Brain (tissue), 1 donor: ENCODE measurements around a stretch of chr1.

GRCh38 chr1:3880124-3880570, 19.9 kb downstream of the C1orf174 start:
- RRBS = no CpG with 5 or more reads among the region's 7 CpGs

- RRBS = 44% methylated on average over 10 of the region's 23 CpGs
Observed at GRCh38 chr1:4710935-4711415, 56.6 kb downstream of the AJAP1 start.

DNA sequence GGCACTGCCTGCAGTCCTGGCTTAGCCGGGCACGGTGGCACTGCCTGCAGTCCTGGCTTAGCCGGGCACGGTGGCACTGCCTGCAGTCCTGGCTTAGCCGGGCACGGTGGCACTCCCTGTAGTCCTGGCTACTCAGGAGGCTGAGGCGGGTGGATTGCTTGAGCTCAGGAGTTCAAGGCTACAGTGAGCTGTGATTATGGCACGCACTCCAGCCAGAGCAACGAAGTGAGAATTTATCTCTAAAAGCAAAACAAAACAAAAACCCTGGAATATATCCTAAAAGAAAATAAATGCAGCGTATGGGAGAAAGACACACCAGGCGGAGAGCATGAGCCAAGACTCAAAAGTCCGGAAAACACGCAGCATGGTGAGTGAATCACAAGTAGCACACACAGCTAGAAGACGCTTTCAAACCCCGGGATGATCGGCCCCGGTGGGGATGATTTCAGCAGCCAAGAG, 69.4 kb downstream of the NPHP4 start:
- RRBS = 63% methylated on average over 4 of the region's 17 CpGs

DNA sequence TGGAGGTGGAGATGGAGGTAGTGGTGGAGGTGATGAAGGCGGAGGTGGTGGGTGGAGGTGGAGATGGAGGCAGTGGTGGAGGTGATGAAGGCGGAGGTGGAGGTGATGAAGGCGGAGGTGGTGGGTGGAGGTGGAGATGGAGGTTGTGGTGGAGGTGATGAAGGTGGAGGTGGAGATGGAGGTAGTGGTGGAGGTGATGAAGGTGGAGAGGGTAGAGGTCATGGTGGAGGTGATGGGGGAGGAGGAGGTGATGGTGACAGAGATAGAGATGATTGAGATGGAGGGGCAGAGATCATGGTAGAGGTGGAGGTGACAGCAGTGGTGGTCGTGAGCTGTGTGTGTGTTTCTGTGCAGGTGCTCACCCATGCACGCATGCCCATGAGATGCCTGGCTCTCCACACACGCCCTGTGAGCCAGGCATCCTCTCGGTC, 20.3 kb upstream of the NPHP4 start:
- RRBS = no CpG with 5 or more reads among the region's 7 CpGs

GRCh38 chr1:6206972-6207632, 1.2 kb downstream of the RNF207 start:
- RRBS = no CpG with 5 or more reads among the region's 20 CpGs

DNA sequence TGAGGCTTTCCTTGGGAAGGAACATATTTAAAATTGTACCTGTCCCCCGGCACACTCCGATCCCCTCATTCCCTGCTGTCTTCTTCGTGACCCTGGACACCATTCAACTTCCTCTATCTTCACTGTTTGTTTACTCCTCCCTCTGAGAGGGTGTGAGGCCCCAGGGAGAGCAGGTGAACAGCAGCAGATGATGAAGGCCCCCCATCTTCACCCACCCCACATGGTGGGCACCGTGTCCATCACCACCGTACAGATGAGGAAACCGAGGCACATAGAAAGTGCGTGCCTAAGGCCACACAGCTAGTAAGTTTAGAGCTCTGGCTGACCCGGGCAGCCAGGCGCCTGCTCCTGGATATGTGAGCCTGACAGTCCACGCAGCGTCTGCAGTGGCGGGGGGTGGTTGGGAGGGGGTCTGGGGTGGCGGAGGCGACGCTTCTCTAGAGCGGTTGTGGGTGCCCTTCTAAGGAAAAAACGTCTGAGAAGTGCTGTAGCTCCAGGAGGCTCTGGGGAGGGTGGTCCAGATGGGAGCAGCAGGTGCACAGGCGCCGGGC, 16.9 kb upstream of the GPR153 start:
- RRBS = no CpG with 5 or more reads among the region's 19 CpGs

DNA sequence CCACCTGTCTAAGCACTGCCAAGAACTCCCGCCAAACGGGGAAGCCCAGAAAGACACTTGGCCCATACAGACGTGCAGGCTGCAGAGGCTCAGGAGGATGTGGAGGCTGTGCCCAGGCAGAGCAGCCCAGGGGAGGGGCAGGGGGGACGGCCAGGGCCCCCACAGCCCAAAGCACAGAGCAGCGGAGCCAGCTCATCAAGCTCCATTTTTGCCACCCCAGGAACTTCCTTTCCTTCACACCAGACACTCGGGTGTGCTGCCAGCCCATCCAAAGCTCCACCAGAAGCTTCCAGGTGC, 59.3 kb downstream of the ACOT7 start:
- RRBS = no CpG with 5 or more reads among the region's 6 CpGs

DNA sequence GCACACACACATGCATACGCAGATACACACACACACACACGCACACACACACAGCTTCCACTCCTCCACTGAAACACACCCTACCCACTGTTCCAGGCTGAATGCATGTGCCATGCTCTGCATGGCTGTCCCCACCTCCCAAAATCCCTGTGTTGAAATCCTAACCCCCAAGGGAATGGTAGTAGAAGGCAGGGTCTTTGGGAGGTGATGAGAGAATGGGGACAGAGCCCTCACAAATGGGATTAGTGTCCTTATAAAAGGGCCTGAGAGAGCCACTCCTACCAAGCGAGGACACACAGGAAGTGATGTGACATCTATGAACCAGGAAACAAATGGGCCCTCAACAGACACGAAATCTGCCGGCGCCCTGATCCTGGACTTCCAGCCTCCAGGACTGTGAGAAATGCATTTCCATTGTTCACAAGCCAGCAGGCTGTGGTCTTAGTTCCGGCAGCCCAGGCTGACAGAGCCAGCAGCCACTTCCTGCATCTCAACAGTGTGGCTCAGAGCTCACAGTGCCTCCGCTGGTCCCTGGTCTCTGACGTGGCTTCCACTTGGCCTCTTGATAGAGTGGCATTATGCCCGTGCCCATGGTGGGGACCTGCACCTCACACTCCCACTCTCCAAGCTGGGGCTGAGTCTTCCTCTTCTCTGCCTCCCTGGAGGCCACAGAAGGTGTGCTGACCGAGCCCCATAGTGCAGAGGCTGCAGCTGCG, 45.1 kb downstream of the ACOT7 start:
- RRBS = 6% methylated on average over 1 of the region's 12 CpGs

- RRBS = no CpG with 5 or more reads among the region's 31 CpGs
Observed at GRCh38 chr1:6423289-6424114, 1.1 kb upstream of the ESPN start.

GRCh38 chr1:6427582-6428532, 3.3 kb downstream of the ESPN start:
- RRBS = 100% methylated on average over 2 of the region's 26 CpGs

GRCh38 chr1:6500876-6501223, 9.4 kb upstream of the PLEKHG5 start:
- RRBS = no CpG with 5 or more reads among the region's 16 CpGs

DNA sequence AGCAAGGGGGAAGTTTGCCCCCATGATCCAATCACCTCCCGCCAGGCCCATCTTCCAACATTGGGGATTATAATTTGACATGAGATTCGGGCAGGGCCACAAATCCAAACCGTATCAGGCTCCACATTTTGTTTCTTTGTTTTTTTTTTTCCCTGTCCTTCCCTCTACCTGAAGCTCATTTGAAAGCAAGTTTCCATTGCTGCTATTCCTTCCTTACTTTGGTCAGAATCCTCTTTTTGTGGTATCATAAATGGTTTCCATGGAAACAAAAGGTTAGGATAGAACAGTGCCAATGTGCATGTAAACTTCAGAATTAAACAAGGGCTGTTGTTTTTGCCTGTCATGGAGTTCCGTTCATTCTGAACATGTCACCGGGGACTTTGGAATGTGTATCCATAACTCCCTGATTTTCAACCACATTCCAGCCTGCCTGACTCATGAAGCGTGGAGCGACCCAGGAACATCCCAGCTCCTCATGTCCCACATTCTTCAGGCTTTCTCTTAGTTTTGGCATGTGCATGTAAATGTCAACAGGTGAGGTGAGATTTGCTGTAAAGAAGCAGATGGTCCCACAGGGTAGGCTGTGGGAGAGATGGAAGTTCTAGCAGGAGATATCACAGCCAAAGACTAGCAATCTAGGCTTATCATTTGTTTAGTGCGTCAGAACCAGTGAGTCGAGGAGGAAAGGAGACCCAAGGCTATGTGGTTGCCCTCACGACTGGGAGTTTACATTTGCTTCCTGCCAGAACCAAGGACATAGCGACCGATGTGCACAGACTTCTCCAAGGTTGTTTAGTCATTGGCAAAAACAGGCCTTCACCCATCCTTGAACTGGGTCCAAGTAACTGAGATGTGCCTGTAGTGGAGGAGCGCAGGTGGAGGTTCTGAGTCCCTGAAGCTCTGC, 23.0 kb upstream of the DNAJC11 start:
- RRBS = no CpG with 5 or more reads among the region's 13 CpGs

DNA sequence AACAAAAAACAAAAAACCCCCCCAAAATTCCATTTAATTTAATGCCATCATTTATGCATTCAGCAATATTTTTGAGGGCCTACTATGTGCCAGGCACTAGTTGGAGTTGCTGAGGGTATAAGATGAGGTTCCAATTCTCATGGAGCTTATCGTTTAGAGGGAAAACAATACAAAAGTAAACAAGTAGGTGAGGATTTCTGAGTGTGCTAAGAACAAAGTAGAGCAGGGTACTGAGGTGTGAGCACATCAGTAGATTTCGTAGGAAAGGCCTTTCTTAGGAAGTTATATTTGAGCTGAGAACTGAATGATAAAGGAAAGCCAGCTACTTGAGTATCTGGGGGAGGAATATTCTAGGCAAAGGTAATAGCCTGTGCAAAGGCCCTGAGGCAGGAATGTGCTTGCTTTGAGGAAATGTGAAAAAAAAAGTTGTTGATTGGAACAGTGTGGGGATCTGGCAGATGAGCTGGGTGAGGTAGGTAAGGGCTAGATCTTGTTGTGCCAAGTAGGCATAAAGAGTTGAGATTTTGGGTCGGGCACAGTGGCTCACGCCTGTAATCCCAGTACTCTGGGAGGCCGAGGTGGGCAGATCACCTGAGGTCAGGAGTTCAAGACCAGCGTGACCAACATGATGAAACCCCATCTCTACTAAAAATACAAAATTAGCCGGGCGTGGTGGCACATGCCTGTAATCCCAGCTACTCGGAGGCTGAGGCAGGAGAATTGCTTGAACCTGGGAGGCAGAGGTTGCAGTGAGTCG, 54.3 kb downstream of the CAMTA1 start:
- RRBS = no CpG with 5 or more reads among the region's 10 CpGs

- RRBS = no CpG with 5 or more reads among the region's 20 CpGs
Observed at GRCh38 chr1:7379245-7380179, 391.6 kb upstream of the VAMP3 start.

DNA sequence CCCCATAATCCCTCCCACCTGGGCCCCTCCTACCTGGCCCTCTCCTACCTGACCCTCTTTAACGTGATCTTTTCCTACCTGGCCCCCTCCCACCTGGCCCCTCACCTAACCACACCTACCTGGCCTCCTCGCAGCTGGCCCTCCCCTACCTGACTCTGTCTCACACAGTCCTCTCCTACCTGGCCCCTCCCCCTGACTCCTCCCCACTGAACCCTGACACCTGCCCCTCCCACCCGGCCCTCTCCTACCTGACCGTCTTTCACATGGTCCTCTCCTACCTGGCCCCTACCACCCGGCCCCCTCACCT, 220.6 kb upstream of the VAMP3 start:
- RRBS = 65% methylated on average over 3 of the region's 5 CpGs

GRCh38 chr1:7679100-7679348, 92.1 kb upstream of the VAMP3 start:
- RRBS = 26% methylated on average over 2 of the region's 3 CpGs

GRCh38 chr1:7704434-7705193, 66.5 kb upstream of the VAMP3 start:
- RRBS = 1% methylated on average over 92 of the region's 131 CpGs

GRCh38 chr1:7819852-7820861, 32.7 kb downstream of the UTS2 start:
- RRBS = no CpG with 5 or more reads among the region's 9 CpGs

DNA sequence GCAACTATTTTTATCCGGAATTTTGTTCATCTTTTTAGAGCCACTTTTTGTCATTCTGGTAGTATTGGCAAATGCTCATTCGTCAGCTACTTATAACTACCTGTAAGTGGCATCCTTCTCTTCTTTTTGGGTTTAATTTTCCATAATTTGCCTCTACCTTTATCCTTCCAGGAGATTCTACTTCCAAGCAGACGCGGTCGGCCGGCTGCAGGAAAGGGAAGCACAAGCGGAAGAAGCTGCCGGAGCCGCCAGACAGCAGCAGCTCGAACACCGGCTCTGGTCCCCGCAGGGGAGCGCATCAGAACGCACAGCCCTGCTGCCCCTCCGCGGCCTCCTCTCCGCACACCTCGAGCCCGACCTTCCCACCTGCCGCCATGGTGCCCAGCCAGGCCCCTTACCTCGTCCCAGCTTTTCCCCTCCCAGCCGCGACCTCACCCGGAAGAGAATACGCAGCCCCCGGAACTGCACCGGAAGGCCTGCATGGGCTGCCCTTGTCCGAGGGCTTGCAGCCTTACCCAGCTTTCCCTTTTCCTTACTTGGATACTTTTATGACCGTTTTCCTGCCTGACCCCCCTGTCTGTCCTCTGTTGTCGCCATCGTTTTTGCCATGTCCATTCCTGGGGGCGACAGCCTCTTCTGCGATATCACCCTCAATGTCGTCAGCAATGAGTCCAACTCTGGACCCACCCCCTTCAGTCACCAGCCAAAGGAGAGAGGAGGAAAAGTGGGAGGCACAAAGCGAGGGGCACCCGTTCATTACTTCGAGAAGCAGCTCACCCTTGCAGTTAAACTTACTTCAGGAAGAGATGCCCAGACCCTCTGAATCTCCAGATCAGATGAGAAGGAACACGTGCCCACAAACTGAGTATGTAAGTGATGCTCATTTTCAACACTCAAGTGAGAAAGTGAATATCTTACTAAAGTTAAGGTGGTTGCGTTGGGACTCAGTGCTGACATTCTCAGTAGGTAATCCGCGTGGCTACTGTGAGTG, 25.6 kb downstream of the UTS2 start:
- RRBS = 42% methylated on average over 2 of the region's 41 CpGs